BE2C (cell line): ENCODE measurements around the genes OR4M2B and TUBGCP5.

- RRBS: no CpG with 5 or more reads among the region's 18 CpGs
Measured at GRCh38 chr15:21262568-21263074, 177.7 kb downstream of the POTEB3 start.

DNA sequence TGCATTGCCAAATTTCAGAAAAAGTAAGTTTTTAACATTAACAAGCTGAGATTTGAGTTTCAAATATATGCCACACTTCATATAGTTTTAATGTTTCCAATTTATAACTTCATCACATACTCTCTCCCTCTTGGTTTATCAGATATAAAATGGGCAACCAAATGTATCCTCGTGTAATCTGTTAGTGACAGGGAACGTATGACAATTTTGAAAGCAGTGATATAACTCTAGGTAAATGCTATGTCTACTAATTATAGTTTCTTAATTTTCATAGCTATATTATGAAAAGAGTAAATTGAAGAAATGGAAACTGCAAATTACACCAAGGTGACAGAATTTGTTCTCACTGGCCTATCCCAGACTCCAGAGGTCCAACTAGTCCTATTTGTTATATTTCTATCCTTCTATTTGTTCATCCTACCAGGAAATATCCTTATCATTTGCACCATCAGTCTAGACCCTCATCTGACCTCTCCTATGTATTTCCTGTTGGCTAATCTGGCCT is at the start of gene OR4M2B:
Gene OR4M2B (plus strand): TSS at position 206 of the 505 bp plus-strand sequence.
- RRBS: no CpG with 5 or more reads among the region's 2 CpGs

DNA sequence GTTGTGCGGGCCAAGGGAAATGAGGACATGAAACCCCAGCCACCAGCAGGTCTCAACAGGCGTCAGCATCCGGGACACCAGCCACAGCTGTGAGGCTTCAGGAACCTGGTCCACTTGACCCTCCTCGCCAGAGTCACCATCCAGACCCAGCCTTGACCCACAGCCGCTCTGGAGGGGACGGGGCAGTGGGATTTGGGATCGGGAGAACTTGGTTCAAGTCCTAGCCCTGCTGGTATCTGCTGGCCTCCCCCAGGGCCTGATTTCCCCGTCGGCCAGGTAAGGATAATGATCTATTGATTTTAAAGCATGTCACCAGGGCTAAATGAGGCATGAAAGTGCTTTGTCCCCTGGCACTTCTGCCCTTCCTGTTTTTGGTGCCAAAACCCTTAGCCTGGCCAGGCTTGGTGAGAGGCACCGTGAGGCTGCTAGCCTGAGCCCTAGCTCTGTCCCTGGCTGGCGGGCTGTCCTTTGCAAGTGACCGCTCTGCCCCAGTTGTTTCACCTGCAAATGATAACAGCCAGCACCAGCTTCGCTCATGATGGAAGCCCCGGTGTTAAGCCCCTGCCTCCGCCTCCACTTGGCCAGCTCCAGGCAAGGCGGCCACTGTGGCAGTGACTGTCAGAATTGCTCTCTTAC is 156.5 kb downstream of the OR4N4 start:
- RRBS: no CpG with 5 or more reads among the region's 16 CpGs

GRCh38 chr15:22873027-22873753 is 34.7 kb downstream of the NIPA2 start:
- RRBS: no CpG with 5 or more reads among the region's 18 CpGs

GRCh38 chr15:22948830-22949611 is 31.1 kb downstream of the CYFIP1 start:
- RRBS: no CpG with 5 or more reads among the region's 22 CpGs

- RRBS: no CpG with 5 or more reads among the region's 103 CpGs
Measured at GRCh38 chr15:23038583-23039828, at the start of gene TUBGCP5. TUBGCP5 (minus strand) TSS chr15:23039569.

- RRBS: no CpG with 5 or more reads among the region's 27 CpGs
Measured at GRCh38 chr15:23303334-23303586, 30.7 kb downstream of the GOLGA6L26 start.

DNA sequence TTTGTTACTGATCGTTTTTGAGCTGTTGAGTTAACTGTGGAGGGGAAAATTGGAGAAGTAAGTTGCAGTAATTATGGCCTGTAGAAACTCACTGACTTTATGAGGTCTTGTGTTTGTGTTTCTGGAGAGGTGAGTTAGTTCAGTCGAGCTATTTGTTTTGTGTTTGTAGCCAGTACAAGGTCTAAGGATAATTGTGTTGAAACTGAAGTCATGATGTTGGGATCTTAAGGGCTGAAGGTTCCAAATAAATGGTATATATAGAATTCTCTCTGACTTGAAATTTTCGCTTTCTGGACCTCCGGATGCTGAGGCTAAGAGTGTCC is 29.2 kb downstream of the GOLGA6L26 start:
- RRBS: no CpG with 5 or more reads among the region's 4 CpGs

- RRBS: no CpG with 5 or more reads among the region's 12 CpGs
Measured at GRCh38 chr15:23401493-23402439, 45.3 kb downstream of the GOLGA6L2 start.

- RRBS: no CpG with 5 or more reads among the region's 32 CpGs
Measured at GRCh38 chr15:23686910-23687191, 254 bp downstream of the NDN start.

GRCh38 chr15:23912133-23912731 is 225.1 kb upstream of the NDN start:
- RRBS: 2% methylated on average over 3 of the region's 17 CpGs

DNA sequence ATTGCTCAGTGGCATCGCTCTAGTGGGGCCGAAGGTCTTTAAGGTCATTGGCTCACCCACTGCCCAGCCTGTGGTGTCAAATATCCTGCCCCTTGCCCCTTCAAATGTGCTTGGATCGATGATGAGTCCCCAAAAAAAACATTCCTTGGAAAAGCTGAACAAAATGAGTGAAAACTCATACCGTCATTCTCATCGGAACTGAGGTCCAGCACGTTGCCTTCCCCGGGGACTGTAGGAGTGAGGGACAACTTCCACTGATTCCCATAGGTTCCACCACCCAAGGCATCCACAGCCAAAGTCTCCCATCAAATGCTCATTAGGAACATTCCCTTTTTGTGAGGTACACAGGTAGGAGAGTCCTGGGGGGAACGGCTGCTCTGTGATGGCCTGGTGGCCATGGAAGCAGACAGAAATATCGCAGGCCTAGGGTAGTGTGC is 99.3 kb downstream of the SNRPN start:
- RRBS: no CpG with 5 or more reads among the region's 9 CpGs

DNA sequence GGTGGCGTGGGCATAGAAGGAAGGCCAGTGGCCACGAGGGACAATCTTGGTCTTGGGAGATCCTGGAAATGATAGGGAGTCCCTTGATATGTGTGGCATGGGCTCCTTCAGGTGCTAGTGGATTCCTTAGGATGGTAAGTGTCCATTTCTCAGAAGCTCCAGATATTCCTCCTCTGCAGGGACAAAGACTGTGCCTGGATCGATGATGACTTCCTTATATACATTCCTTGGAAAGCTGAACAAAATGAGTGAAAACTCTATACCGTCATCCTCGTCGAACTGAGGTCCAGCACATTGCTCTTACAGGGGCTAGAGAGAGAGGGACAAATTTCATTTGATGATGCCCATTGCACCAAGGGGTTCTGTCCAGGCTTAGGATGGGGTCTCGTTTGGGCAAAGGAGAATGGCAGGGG is 130.4 kb downstream of the SNRPN start:
- RRBS: no CpG with 5 or more reads among the region's 7 CpGs

GRCh38 chr15:25404720-25405278 is 34.0 kb downstream of the UBE3A start:
- RRBS: no CpG with 5 or more reads among the region's 4 CpGs

GRCh38 chr15:25674809-25675702 is 188.1 kb downstream of the ATP10A start:
- RRBS: 61% methylated on average over 6 of the region's 19 CpGs

GRCh38 chr15:25718040-25718720 is 144.9 kb downstream of the ATP10A start:
- RRBS: 100% methylated on average over 1 of the region's 30 CpGs

- RRBS: no CpG with 5 or more reads among the region's 13 CpGs
Measured at GRCh38 chr15:25804014-25804942, 58.8 kb downstream of the ATP10A start.

DNA sequence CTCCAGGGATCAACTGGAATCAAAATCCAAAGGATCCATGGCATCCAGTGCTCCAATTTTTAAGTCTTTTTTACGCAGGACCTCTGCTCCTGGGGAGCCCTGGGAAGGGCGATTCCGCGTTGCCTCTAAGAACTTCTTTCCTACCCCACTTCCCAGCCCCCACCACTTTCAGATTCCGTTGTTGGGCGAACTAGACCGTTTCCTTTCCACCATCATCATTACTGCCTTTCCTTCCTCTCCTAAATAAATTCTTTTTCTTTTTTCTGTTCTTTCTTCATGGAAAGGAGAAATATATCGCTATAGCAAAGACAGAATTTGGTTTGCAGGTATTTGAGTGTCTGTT is 528 bp upstream of the ATP10A start:
- RRBS: no CpG with 5 or more reads among the region's 8 CpGs

- RRBS: 32% methylated on average over 1 of the region's 9 CpGs
Measured at GRCh38 chr15:26235246-26235709, 372.2 kb upstream of the ATP10A start.

DNA sequence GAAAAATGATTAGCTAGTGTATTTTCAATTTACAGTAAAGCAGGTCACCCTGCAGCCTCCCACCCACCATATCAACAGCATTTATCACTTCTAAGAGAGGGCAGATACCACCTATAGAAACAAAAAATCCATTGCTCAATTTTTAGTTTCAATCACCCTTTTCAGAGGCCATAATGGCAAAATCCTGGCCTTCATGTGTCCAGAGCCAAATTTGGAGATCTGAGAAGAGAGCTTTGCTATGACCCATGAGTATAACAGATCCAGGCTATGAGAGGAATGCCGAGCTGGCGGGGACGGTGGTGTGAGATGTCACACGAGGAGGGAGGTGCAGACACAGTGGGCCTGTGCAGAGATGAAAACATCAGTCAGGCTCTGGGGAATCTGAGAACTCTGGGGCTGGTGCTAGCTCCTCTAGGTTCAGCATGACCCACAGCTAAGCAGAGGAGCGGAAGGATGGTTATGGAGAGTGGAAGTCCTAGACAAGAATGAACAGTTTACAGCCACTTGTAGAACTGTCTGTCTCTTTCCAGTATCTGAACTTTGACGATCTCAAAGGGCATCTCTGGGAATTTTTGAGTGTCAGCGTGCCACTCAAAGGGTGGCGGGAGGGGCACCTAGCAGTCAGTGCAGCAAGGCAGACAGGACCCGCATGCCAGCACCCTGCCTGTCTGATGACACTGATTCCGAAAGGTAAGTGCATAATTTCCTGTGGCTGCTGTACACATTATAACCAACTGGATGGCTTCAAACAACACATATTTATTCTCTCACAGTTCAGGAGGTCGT is 398.4 kb upstream of the ATP10A start:
- RRBS: no CpG with 5 or more reads among the region's 11 CpGs